Anterior vena cava (tissue), 1 donor: ENCODE results near the genes BRPF1, CAMK1 and PRRT3.

DNA sequence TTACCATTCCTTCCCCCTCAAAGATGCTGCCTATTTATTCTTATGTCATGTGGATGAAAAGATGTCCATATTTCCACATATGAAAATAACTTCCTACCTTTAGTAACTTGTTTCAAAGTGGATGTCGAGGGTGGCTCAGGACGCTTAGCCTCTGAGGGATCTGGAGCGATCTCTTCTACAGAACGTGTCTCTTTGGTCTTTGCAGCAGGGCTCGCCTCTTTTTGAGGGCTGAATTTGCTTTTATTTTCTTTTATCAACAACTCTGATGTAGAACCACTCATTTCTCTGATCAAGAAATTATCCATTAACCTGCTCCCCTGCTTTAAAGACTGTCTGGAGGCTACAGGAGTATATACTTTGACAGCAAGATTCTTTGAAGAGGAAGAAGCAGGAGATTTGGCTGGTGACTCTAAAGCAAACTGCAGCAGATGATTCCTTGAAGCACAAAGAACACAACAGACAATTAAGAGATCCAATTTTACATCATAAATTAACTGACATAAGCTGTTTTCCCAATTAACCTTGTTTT is 21.8 kb downstream of the RAD18 start:
- PRO-cap, result no peak

- PRO-cap, result no peak
Measured at GRCh38 chr3:8981567-8982107, 18.4 kb upstream of the RAD18 start.

DNA sequence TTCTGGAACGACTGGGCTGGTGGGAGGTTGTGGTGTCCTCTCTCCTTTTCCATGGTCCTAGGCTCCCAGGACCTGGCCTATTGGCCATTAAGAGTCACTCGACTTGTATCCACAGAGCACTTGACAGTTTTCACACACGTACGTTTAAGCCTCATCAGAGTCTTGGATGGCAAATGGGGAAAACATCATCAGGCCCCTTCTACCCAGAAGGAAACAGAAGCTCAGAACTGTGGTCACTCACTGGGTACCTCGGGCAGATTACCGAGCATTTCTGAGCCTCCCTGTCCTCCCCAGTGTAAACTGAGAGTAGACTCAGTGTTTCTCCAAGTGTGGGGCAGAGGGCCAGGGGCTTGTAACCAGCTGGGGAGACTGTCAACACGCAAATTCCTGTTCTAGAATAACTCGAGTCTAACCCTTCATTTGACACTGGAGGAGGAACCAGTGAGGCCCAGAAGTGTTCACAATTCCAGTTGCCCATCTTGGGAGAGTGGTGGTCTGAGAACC is 86.1 kb upstream of the RAD18 start:
- PRO-cap, result no peak

- PRO-cap, result unidirectional peak, plus-strand start at chr3:9100758
Measured at GRCh38 chr3:9100696-9101075, 137.4 kb upstream of the RAD18 start.

DNA sequence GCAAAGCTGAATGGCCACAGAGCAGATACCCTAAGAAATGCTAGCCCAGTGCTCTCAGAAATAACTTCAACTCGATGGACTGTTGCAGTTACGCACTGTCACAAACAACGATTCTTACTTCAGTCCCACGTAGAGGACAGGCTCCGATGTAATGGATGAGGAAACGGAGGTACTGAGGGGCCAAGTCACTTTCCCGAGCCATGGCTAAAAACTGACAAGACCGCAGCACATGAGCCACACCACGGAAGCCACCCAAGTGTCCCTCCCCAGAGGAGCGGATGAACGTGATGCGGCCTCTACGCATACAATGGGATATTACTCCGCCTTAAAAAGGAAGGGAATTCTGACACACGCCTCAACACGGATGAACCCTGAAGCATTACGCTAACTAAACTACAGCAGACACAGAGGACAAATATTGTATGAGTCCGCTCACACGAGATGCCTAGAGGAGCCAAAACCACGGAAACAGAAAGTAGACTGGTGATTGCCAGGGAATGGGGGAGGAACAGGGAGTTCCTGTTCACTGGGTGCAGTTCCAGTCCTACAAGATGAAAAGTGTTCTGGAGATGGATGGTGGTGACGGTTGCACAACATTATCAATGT is 32.8 kb downstream of the SRGAP3 start:
- PRO-cap, result no peak

DNA sequence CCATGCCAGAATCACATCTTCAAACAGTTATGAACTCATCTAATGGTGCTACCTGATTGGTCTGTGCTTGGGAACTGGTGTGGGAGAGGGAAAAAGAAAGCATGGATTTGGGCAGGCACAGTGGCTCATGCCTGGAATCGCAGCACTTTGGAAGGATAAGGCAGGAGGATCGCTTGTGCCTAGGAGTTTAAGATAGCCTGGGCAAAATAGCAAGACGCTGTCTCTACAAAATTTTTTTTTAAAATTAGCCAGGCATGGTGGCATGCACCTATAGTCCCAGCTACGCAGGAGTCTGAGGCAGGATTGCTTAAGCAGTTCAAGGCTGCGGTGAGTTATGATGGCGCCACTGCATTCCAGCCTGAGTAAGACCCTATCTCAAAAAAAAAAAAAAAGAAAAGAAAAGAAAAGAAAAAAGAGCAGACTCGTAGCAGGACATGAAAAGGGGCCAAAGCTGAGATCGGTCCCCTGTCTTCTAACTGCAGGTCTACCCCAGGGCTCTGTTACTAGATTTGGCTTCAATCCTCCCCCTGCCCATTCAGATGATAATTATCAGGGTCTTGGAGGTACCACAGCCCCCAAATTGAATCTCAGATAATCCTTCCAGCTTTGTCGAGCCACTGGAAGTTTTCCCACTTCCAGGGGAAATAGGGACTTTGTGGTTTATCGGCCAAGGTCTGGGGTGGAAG is 18.8 kb downstream of the SRGAP3 start:
- PRO-cap, result no peak

GRCh38 chr3:9248544-9249272 is 738 bp downstream of the SRGAP3 start:
- PRO-cap, result no peak

DNA sequence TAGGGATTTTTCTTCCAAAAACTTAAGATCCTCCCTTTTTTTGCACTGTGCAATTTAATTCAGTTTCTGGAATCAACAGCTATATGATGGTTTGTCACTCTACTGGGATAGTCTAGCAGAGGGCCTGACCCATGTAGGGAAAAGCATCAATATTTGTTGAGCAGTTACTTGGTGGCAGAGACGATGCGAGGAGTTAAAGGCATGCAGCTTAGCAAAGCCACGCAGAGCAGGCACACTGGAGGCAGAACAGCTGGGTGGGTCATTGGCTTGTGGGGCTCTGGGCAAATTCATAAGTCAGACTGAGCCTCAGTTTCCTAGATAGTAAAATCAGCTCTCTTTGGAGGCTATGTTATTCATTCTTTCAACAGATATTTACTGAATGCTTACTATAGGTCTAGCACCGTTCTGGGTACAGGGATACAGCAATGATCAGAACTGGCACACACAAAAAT is 449 bp upstream of the SRGAP3 start:
- PRO-cap, result no peak

DNA sequence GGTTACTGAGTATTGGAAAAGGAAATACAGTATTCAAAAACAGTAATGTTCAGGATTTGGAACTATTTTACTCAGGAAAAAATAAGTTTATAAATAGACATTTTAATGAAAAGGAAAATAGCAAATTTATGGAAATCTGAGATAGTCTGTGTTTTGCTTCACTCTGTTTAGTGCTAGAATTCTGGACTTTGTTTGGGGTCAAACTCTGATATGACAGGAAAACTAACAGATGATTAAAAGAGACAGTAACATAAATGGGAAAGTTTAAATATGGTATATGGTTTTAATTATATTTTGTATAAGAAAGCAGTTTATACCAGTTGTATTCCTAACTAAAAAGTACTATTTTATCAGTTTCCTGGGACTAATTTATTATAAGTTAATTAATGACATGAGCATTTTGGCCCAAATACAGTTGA is 17.4 kb downstream of the SETD5 start:
- PRO-cap, result no peak

DNA sequence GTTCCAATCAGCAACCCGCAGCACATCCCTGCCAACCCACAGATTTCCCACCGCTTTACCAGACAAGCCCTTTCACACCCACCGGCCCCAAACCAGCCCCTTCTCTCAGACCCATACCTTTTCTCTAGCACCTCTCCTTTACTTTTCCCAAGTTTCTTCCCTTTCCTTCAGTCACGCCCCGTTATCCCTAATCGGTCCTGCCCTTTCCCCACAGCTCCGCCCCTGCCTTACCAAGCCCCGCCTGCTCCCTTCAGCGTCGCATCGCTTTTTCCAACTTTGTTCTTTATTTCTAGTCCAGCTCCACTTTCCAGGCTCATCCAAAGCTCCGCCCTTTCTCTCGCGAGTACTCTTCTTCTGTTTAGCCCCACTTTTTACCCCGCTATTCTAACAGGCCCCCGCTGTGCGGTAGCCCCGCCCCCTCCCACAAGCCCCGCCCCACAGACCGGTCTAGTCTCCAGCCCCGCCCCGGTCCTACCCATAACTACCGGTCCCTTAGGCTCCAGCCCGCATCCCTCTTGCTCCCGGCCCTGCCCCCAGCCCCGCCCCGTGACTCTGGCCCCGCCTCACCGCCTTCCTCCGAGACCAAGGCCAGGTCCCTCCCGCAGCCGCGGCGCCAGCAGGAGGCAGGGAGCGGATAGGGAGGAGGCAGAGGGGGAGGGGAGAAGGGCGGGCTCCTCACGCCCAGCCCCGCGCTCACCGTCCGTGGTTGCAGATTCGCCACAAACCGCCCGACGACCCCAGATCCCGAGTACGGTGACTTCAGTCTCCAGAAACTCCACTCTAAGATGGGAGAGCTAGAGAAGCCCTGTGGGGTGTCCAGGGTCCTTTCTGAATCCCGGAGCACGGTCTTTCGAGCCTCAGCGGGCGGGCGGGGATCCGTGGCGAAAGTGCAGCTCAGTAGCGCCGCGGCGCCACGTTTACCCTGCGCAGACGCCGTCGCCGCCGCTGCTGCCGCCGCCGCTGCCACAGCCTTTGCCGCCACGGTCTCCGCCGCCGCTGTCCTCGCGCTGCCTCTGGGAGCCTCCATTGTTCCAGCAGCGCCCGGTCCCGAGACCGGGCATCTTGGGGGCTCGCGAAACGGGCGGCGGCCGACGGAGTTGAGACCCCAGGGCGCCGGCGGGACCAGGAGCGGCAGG is at the start of gene BRPF1:
BRPF1 (plus strand) TSS at position 920 of the 1,136 bp plus-strand sequence.
- PRO-cap, result unidirectional peak, minus-strand start at position 173 of the sequence; unidirectional peak, plus-strand start at position 648 of the sequence; unidirectional peak, plus-strand start at position 711 of the sequence

- PRO-cap, result bidirectional peak, plus-strand start at chr3:9770021, minus-strand start at chr3:9769938
Measured at GRCh38 chr3:9769429-9770273, at the start of gene CAMK1. CAMK1 (minus strand) TSS chr3:9769947.

DNA sequence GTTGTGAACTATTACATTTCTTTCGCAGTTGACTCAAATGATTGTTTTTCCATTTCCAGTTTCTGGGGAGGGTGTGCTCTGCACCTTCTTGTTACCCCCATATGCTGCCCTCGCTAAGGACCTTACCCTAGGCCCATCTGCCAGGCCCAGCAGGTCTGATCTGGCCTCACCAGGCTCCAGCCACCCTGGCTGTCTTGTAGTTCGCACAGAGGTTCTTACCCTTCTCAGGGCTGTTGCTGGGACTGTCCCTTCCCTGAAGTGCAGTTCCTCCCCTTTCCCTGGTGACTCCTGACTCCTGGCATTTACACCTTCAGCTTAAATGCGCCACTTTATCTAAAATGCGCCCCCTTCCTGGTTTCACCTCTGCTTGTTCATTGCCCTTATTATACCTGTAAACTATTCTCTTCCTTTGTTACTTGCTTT is 904 bp upstream of the TTLL3 start:
- PRO-cap, result no peak

DNA sequence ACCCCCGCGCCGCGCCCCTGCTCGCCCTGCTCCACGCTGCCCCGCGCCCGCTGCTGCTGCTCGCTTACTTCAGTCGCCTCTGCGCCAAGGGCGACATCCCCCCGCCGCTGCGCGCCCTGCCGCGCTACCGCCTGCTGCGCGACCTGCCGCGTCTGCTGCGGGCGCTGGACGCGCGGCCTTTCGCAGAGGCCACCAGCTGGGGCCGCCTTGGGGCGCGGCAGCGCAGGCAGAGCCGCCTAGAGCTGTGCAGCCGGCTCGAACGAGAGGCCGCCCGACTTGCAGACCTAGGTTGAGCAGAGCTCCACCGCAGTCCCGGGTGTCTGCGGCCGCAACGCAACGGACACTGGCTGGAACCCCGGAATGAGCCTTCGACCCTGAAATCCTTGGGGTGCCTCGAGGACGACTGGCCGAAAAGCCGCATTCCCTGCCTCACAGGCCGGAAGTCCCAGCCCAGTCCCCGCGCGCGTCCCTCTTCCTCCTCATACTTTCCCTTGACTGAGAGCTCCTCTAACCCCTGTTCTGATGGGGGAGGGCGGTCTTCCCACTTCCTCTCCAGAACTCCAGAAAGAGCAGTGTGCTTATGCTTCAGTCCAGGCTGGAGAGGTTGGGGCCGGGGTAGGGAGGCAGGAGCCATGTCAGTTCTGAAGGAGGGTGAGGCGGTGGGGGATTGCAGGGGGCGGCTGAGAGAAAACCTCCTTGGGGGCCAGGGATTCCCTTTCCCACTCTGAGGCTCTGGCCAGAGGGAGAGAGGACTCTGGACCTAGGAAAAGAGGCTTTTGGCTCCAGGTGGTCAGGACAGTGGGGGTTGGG is 1.2 kb upstream of the IL17RC start:
- PRO-cap, result bidirectional peak, plus-strand start at position 593 of the sequence, minus-strand start at position 483 of the sequence

DNA sequence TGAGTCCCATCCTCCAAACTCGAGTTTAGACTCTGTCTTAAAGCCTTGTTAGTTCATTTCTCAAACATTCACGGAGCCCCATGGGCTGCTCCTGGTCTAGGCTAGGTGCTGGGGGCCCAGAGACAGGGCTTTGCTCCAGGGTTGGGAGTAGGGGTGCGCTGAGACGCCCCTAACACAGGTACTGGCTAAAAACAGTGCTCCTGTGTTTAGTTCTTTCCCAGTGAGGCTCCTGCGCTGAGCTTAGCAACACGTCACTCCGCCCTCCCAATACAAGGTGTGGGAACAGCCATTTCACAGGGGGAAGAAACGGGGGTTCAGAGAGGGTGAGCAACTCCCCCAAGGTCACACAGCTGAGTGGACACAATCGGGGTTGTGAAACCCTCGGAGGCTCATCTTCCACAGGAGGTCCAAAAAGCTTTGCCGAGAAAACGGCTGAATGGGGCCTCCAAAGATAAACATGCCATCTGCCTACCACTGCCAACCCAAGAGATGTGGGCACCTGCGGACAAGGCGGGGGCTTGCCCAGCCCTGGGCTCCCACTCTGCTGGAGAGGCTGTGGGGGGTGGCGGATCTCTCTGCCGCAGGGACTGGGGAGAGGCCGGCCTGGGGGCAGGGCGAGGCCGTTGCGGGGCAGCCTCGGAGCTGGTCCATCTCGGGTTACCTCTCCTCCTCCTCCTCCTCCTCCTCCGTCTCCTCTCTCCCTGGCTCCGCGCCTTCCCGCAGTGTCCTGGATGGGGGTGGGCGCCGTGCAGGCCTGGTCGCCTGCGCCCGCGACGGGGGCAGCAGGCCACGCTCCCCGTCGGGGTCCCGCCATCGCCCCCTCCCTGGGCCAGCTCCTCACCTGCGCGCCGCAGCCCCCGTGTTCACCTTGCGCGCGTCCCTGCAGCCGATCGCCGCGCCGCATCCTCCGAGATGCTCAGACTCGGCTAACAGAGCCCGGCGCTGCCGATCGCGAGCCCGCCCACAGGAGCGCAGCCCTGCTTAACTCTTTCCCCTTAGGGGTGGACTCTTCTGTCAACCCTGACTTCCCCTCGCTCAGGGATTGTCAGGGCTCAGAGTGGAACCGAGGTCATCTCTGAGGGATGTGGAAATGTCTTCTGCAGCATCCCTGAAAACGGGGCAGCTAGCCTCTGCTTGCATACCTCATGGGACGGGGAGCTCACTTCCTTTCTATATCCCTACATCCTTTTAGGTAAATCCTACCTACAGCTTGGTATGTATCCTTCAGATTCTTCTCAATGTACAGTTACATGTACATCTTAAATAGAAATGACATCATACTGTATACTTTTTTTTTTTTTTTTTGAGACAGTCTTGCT is at the start of gene PRRT3:
PRRT3 (minus strand) TSS at position 928 of the 1,319 bp plus-strand sequence.
- PRO-cap, result no peak

DNA sequence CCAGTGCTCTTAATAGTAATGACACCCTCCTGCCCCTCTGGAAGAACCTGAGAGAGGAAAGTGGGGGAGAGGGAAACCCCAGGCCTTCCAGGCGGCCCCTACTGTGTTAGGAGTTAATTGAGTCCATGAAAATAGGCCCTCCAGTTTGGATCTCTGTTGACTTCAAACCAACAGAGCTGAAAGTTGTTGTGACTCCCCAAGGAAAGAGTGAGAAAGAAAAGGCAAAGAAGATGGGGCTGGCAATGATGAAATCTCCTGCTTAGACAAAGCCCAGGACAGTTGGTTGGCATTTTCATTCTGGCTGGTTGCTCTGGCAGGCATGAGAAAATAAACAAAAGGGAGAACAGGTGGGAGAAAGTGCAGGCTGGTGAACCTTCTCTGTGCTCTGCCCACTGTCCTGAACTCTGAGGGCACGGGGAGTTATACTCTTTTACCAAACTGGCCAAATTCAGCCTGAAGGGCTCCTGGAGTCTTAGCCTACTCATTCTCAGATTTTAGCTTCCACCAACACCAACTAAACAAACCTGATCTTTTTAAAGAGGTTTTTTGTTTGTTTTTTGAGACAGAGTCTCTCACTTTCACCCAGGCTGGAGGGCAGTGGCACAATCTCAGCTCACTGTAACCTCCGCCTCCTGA is 3.8 kb upstream of the PRRT3 start:
- PRO-cap, result no peak

GRCh38 chr3:9976852-9977557 is 9.6 kb downstream of the EMC3 start:
- PRO-cap, result no peak

- PRO-cap, result no peak
Measured at GRCh38 chr3:10142633-10143255, 1.2 kb downstream of the VHL start.

- PRO-cap, result no peak
Measured at GRCh38 chr3:10173715-10174382, 9.1 kb downstream of the IRAK2 start.

- PRO-cap, result no peak
Measured at GRCh38 chr3:10212349-10212796, 35.9 kb upstream of the TATDN2 start.

DNA sequence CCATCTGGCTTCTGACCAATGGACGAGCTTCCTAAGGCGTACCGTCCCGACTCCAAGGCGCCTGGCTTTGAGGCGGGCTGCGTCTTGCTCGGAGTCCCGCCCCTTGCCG is 99 bp upstream of the TATDN2 start:
- PRO-cap, result no peak